ENCODE results near the gene PARS2.

DNA sequence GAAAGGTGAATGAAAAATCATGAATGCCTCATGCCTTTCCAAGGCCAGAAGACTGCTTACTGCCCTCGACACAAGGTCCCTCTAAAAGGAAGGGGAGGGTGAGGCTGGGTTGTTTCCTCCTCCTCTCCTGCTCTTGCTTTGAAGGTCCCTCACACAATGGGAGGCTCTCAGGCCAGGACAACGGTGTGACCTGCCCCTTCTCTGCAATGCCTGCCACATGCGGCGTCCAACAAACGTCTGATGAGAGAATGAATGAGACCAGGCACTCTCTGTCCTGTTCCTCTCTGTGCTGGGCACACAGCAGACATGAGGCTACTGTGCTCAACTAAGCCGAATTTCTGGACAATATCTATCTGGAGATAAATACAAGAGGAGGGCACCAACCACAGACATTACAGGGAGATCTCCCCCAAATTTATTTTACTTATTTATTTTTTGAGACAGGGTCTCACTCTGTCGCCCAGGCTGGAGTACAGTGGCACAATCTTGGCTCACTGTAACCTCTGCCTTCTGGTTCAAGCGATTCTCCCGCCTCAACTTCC, 155.0 kb downstream of the MRPL37 start:
- PRO-cap, 2 experiments: no peak in any of the 2 experiments

- PRO-cap, 2 experiments: no peak in any of the 2 experiments
Measured at GRCh38 chr1:54356127-54357382, 156.6 kb downstream of the MRPL37 start.

DNA sequence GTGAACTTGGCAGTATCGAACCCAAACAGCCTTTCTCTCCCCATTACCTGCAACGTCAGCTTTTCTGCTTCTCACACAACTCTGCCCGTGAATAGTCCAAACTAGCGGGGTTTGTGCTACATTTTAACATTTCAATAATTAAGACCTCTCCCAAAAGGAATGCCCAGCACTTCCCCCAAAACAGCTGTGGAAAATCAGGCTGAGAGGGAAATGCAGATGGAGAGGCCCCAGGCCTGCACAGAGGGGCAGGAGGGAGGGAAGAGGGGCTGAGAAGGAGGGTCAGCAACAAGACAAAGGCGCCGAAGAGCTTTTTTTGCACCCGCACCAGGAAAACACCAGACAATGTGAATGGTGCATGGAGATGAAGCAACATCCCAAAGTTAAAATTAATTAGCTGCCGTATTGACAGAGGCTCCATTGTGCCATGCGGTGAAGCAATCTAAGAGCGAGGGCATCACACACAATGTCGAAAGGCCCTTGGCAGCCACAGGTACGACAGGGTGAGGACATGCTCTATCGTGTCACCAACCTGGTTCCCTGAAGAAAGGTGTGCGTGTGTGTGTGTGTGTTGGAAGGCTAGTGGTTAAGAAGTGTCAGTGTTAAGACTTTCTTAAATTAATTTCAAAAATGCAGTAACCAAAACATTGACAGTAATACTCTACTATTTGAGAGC, 165.0 kb downstream of the MRPL37 start:
- PRO-cap, 2 experiments: peak in 2 of 2 experiments; most common plus-strand start position 483 of the sequence (in 1)

GRCh38 chr1:54489097-54489797, 58.8 kb upstream of the ACOT11 start:
- PRO-cap, 2 experiments: peak in 2 of 2 experiments; most common minus-strand start chr1:54489297 (in 2)

DNA sequence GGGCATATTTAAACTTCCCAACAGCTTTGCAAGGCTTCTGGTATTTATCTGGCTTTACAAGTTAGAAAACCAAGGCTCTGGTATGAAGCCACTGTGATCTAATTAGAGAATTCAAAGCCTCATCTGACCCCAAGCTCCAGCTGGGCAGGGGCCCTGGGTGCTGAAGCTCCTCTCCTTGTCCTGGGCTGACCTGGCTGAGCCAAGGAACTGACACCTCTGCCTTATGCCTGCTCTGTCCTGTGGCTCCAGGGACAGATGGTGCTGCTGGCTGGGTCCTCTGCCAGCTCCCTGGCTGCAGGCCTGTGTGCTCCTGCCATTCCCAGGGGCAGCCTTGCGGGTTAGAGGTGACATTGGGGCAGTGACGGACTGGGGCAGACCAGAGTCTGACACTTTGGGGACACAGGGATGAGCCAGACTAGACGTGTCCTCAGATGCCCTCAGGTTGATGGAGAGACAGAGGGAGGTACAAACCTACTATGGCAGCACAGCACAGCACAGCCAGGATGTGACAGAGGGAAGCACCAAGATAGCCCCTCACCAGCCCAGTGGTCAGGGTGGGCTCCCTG, 11.8 kb downstream of the ACOT11 start:
- PRO-cap, 2 experiments: no peak in any of the 2 experiments

DNA sequence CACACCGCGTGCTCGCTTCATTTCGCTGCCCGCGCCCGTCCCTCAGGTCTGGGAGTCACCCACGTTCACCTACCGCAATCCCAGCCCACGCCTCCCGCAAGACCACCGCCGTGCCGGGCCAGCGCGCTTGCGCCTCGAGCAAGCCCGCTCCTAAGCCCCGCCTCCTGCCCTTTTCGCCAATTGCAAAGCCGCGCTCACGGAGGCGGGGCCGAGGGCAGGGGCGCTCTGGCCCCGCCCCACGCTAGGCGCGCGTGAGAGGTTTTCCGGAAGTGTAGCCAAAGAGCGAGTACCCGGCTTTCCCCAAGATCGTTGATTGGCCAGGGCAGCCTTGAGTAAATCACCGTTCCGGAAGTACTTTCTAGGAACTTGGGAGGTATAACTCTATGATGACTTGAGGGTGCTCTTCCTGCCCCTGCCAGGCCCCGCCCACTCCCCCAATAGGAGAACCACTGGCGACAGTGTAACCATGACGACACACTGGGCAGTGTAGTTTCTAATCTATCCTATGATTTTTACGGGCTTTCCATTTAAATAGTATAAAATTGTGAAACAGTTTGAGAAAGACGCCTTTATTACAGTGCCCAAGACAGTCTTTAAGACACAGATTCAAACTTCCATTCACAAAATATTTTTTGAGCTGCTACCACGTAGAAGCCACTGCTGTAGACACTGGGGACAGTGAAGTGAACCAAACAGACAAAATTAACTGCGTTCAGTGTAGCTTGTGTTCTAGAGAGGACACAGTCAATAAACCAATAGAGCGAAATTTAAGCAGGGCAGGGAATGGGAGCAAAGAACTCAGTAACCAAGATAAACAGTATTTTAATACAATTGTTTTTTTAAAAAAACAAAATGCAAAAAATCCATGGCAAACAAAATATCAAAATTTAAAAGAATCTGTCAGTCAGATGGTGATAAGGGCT, at the start of gene PARS2:
Gene PARS2 (minus strand): TSS at position 136 of the 923 bp plus-strand sequence.
- PRO-cap, 2 experiments: peak in 2 of 2 experiments; most common minus-strand start position 115 of the sequence (in 1)

- PRO-cap, 2 experiments: no peak in any of the 2 experiments
Measured at GRCh38 chr1:54796196-54796589, 4.9 kb downstream of the TTC22 start.

DNA sequence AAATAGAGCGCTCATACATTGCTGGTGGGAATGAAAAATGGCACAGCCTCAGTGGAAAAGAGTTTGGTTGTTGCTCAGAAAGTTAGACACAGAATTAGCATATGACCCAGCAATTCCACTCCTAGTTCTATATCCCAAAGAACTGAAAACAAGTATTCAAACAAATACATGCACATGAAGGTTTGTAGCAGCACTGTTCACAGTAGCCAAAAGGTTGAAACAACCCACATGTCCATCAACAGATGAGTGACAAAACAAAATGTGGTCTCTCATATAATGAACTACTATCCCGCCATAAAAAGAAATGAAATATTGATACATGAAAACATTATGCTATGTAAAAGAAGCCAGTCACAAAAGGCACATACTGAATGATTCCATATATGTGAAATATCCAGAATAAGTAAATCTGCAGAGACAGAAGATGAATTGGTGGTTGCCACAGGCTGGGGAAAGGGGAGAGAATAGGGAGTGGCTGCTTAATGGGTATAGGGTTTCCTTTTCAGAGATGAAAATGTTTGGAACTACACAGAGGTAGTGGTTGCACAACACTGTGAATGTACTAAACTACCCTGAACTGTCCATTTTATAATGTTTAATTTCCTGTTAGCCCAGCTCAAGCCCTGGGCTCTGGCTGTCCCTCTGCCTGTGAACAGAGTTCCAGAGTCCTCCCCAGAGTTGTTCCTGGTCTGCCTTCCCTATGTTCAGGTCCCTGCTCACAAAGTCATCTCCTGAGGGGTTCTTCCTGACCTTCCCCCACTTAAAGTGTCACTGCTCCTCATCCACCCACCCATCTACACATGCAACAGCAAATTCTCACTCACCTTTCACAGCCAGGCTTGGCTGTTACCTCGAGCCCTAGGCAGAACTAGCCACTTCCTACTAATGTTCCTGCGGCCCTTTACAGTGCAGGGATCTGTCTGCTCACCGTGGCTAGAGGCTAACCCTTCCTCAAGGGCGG, 22.6 kb downstream of the DHCR24 start:
- PRO-cap, 2 experiments: no peak in any of the 2 experiments

GRCh38 chr1:54865063-54865463, 21.9 kb downstream of the DHCR24 start:
- PRO-cap, 2 experiments: no peak in any of the 2 experiments

DNA sequence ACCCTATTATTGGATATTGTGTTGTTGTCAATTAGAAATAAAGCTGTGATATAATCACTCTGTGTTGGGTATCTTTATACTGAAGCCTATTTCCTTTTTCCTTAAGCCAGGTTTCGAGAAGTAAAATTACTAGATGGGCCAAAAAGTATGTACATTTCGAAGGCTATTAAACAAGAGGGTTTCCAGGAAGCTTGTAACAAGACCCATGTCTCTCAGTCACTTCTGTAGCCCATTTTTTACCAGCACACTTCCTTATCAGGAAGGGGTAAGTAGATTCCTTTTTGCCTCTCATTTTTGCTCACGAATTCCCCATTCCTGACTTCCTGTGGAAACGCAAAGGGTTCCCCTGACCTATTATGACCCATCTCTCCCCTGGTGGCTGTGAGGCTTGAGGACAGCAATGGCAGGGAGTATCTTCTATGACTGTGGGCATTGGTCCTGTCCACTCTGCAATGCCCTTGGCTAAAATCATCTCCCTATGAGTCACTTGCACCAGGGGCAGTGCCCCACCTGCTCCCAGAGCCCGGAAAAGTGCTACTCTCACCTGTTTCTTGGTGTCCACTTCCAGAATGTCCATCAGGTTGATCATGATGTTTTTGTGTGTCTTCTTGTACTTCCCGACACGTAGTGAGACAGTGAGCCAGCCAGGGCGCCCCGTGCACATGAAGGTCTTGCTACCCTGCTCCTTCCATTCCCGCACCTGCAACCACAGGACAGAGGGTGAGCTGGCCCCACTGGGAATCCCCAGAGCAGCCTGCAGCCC, 3.7 kb downstream of the DHCR24 start:
- PRO-cap, 2 experiments: peak in 1 of 2 experiments; most common minus-strand start position 454 of the sequence (in 1)

DNA sequence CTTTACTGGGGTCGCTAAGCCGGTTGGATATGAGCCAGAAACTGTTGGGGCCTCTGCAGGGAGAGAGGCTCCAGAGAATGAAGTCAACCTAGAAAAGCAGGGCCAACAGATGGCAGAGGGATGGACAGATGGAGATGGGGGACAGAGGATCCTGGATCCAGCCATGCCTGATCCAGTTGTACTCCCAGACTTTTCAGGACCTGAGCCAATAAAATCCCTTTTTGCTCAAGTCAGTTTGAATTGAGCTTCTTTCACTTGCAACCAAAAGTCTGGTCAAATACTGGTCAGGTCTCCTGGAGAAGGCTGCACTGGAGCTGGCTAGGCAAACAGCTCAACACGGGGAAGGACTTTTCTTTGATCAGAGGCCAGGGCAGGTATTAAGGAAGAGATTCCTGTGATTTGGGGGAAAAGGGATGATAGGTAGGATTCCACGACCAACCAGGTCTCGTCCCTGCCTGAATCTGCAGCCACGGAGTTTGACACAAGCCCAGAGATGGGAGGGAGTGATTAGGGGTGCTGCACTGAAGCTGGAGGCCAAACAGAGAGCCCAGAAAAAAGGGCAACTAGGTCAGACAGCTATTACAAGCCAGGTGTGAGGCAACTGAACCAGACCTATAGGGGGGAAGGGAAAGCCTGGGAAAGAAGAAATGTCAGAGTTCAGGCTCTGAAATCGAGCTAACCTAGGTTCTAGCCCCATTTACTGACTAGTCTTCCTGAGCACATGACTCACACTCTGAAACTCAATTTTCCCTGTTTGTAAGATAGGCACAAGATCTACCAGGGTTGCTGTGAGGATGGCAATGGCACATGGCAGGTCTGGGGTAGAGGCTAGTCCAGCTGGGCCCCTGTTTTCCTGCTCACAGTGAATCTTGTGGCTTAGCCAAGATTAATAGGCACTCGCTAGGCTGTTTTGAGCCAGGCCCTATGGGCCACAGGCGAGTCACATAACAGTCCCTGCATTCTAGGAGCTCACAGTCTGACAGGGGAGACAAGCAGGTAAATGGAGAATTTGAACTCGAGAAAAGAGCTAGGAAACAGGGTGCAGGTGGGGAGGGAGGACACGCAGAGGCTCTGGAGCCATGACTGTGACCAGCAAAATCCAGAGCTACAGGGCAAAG, 1.8 kb downstream of the DHCR24 start:
- PRO-cap, 2 experiments: peak in 1 of 2 experiments; most common plus-strand start position 490 of the sequence (in 1); most common minus-strand start position 463 of the sequence (in 1)

DNA sequence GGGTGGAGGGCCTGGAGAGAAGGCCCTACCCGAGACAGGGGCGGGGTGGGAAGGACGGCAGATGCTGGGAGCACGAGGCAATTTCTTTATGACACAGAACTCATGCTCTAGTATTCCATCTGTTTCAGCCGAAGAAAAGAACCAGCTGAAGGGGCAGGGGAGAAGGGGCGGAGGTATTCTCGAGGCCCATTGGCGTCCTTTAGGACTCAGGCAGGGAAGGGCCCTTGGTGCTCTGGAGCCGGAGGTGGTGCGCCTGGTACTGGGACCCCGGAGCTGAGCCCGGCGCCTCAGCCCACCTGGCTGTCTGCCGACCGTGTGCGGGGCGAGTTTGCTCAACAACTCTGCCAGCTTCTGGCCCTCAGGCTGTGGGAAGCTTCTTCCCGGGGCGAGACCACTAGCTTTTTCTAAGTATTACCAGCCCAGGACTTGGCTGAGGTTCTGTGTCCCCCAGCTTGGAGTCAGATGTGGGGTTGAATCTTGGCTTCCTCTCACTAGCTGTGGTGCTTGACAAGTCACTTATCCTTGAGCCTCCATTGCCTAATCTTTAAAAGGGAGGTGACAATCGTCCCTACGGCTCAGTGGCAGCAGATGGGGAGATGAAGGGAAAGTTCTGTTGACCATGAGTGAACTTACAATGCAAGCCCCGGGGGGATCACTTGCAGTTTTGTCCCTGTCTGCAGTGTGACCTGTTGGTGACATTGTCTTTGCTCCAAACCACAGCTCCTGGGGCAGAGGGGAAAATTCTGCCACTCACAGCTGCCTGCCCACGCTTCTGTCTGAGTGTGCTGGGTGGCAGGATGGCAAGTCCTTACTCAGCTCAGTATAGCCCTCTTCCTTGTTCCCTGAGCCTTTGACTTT, 1.4 kb downstream of the PCSK9 start:
- PRO-cap, 2 experiments: no peak in any of the 2 experiments

DNA sequence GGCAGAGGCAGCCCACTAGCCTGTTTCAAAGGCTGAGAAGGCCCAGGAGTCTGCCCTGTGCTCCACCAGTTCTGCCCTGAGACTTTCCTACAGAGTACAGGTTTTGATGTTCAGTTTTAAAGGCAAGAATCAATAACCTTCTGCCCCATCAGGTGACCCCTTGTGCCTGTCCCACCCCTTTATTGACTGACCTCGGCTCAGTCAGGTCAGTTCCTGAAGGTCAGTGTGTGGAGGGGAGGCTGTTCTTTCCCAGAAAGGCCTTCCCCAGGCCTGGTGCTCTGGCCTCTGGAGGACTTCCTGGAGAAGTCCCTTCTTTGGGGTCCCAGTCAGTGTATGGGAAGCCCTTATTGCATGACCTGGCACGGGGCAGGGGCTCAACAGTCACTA, 14.3 kb downstream of the PCSK9 start:
- PRO-cap, 2 experiments: peak in 2 of 2 experiments; most common plus-strand start position 209 of the sequence (in 2); most common minus-strand start position 89 of the sequence (in 2)

DNA sequence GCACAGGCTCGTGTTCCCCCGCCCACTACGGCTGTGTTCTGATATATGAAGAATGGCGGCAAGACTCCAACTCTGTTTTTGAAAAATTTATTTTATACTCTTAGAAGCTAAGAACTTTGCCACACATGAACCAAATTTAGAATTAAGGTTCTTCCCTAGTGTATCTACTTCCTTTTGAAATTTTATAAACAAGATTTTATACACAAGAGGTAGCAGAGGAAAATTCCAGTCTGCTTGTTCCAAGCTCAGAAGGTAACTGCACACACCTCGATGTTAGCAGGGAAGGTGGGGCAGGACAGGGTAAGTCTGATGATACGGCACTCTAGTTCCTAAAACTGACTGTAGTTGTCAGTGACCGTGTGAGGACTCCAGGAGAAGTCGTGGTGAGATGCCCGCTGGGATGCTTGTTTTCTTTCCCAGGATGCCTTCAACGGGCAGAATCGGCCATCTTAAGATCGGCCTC, 27.0 kb downstream of the PCSK9 start:
- PRO-cap, 2 experiments: no peak in any of the 2 experiments

- PRO-cap, 2 experiments: no peak in any of the 2 experiments
Measured at GRCh38 chr1:55179633-55180123, 35.5 kb downstream of the USP24 start.

DNA sequence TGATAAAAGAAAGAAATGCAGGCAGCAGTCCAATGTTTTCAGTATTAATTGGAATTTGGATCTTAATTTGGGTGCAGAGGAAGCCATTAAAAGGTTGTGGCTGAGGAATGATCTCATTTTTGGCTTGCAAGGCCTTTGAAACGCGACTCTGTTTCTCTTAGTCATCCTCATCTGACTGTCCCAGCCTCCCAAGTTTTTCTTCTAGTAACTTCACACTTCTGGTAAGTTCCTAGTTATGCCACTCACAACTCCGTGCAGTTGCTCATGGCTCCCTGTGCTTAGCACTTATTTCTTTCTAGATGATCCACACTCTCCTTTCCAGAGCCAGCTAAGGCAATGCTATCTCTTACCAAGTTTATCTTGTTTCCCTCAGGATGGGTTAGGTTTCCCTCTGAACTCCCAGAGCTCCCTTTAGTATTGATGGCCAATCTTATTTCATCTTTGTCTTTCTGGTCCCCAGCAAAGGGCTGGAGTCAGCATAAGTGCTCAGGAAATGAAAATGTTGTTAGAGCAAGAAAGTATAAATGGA, 147.5 kb upstream of the USP24 start:
- PRO-cap, 2 experiments: no peak in any of the 2 experiments

- PRO-cap, 2 experiments: no peak in any of the 2 experiments
Measured at GRCh38 chr1:55575927-55576522, 360.9 kb upstream of the USP24 start.

- PRO-cap, 2 experiments: no peak in any of the 2 experiments
Measured at GRCh38 chr1:55718607-55719470, 503.7 kb upstream of the USP24 start.

GRCh38 chr1:56080967-56081748, 498.2 kb downstream of the PLPP3 start:
- PRO-cap, 2 experiments: no peak in any of the 2 experiments

GRCh38 chr1:56379683-56380218, 199.6 kb downstream of the PLPP3 start:
- PRO-cap, 2 experiments: no peak in any of the 2 experiments

All from Metastatic Liver Carcinoma in the Adrenal Gland (tissue), 2 donors.